Omental fat pad (tissue), 4 donors: ENCODE measurements around a stretch of chr9.

- PRO-cap = no peak
- RAMPAGE, long total RNA, 4 experiments = no peak in any of the 4 experiments
Measured at GRCh38 chr9:110909130-110909523, 129.1 kb downstream of the LPAR1 start.

DNA sequence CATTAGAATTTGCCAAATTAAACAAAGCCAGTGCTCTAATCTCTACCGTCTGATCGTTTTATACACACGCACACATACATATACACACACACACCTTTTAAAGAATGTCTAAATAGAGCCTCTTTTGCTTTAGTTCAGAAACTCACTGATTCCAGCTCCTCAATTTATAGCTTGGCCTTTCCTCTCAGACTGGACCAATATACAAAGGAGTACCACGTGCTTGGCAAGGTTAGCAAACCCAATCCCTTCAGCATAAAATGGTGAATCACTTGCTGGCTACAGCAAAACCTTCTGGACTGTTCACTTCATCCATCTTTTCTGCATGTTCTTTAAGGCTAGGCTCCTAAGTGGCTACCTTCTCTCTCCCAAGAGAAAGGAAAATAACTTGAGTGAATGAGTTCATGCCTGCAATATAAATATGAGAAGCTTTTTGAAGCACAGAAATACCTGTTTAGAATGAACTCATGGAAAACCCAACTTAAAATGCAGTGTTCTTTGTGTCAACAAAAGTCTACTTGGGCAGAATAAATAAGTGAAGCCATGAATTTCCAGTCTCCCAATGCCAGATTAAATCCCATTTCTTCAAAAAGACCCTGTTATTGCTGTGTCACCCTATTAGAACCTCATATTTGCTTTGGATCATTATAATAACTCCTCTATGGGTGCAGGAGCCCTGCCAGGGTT, 109.6 kb downstream of the LPAR1 start:
- PRO-cap = no peak
- RAMPAGE, long total RNA, 4 experiments = no peak in any of the 4 experiments

GRCh38 chr9:111526009-111526224, 938 bp downstream of the ZNF483 start:
- PRO-cap = no peak
- RAMPAGE, long total RNA, 4 experiments = no peak in any of the 4 experiments

DNA sequence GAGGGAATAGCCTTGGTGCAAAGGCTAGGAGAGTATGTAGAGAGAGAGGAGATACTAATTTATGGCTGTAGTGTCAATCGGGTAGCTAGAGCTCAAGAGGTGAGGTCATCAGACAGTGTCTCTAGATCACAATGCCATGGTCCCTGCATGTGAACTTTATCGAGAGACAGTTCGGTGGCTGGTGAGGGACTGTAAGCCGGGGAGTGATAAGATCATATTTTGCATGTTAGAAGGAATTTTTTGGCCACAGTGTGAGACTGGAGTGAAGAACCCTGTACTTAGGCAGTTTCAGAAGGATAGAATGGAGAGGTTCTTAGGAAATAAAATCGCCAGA, 1.2 kb downstream of the ZNF483 start:
- PRO-cap = no peak
- RAMPAGE, long total RNA, 4 experiments = no peak in any of the 4 experiments

GRCh38 chr9:111604742-111605500, 5.5 kb upstream of the PTGR1 start:
- PRO-cap = no peak
- RAMPAGE, long total RNA, 4 experiments = no peak in any of the 4 experiments

DNA sequence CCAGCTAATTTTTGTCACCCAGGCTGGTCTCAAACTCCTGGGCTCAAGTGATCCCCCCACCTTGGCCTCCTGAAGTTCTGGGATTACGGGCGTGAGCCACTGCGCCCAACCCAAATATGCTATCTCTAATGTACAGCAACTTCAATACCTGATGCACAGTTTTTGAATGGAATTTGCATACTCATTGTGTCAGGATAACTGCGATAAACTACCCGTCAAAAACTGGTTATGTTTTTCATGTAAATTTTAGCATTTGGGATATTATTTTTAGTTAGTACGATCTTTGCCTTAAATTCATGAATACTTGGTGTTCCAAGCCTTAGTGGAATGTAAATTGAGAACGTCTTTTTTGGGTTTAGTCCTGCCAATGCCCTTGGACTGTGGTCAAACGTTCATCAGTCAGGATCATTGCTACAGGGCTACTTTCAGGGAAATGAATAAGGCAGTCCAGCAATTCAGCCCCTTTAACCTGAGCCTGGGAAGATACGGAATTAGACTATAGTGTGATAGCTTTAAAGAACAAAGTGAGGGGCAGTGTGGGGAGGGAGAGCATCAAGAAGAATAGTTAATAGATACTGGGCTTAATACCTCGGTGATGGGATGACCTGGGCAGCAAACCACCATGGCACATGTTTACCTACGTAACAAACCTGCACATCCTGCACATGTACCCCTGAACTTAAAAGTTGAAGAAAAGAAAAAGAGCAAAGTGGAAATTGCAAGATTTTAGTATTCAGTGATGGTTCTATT, 4.6 kb downstream of the UGCG start:
- PRO-cap = no peak
- RAMPAGE, long total RNA, 4 experiments = no peak in any of the 4 experiments

DNA sequence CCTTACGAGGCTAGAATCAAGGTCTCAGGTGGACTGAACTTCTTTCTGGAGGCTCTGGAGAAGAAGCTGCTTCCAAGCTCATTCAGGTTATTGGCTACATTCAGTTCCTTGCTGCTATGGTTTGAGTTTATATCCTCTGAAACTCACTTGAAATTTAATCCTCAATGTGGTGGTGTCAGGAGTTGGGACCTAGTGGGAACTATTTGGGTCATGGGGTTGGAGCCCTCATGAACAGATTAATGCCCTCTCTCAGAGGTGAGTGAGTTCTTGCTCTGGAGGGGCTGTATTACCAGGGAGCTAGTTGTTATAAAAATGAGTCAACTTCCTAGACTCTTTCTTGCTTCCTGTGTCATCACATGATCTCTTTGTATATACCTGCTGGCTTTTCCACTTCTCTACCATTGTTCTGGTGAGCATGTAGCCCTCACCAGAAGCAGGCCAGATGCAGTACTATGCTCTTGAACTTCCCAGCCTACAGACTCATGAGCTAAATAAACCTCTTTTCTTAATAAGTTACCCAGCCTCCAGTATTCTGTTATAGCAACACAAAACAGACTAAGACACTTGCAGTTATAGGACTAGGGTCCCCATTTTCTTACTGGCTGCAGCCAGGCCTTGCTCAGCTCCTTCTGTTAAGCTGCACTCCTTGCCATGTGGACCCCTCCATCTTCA, 127.6 kb downstream of the SUSD1 start:
- PRO-cap = no peak
- RAMPAGE, long total RNA, 4 experiments = no peak in any of the 4 experiments

- PRO-cap = no peak
- RAMPAGE, long total RNA, 4 experiments = no peak in any of the 4 experiments
Measured at GRCh38 chr9:112086243-112086687, 88.8 kb downstream of the SUSD1 start.

DNA sequence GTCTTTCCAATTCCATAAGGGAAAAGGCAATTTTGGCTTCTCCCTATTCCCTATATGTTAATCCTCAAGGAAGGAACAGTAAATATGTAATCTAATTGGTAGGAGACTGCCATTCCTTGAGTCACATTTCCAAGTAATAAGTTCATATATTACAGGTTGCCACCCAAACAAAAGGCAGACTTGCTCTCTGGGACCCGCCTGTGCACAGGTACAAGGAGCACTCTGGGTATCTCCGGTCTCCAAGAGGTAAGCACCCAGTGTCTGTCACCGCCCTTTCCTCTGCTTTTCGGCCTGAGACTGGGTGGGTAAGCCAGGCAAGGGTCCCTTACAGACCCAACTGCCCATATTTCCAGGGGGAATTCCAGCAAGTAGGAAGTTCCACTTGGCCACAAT, 82.0 kb downstream of the SUSD1 start:
- PRO-cap = no peak
- RAMPAGE, long total RNA, 4 experiments = no peak in any of the 4 experiments

DNA sequence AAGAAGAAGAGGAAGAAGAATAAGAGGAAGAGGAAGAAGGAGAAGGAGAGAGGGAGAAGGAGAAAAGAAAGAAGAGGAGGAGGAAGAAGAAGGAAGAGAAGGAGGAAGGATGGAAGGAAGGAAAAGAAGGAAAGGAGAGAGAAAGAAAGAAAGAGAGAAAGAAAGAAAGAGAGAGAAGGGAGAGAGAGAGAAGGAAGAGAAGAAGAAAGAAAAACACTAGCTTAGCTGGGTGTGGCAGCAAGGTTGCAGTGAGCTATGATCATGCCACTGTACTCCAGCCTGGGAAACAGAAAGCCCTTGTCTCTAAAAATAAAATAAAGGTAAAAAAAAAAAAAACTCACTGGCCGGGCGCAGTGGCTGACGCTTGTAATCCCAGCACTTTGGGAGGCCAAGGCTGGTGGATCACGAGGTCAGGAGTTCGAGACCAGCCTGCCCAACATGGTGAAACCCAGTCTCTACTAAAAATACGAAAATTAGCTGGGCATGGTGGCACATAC, 19.2 kb downstream of the SUSD1 start:
- PRO-cap = no peak
- RAMPAGE, long total RNA, 4 experiments = no peak in any of the 4 experiments

DNA sequence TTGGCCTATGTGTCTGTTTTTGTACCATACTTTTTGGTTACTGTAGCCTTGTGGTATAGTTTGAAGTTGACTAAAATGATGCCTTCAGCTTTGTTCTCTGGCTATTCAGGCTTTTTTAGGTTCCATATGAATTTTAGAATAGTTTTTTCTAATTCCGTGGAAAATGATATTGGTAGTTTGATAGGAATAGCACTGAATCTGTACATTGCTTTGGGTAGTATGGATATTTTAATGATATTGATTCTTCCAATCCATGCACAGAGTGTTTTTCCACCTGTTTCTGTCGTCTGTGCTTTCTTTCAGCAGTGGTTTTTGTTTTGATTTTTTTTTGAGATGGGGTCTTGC, 29.2 kb upstream of the SUSD1 start:
- PRO-cap = no peak
- RAMPAGE, long total RNA, 4 experiments = no peak in any of the 4 experiments

DNA sequence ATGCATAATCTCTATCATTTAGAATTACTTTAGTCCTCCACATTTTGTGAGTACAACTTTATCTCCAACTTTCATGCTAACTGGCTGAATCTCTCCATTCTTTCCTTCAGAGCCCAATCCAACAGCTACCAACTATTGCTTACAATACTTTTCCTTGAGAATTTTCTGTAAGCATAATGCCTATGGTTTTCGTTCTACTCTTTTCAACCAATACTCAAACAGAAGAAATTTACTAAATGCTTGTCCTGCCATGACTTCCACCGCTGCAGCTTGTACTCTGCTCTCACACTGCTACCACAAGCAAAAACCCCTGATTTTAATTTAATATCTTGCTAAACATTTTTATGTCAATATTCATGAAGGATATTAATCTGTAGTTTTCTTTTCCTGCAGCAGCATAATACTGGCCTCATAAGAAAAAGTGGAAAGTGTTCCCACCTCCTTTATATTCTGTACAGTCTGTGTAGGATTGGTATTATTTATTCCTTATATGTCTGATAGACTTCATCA, 52.2 kb downstream of the PTBP3 start:
- PRO-cap = no peak
- RAMPAGE, long total RNA, 4 experiments = no peak in any of the 4 experiments

GRCh38 chr9:112332372-112332798, 1.0 kb downstream of the PTBP3 start:
- PRO-cap = no peak
- RAMPAGE, long total RNA, 4 experiments = no peak in any of the 4 experiments

- PRO-cap = no peak
- RAMPAGE, long total RNA, 4 experiments = no peak in any of the 4 experiments
Measured at GRCh38 chr9:112379264-112379696, 628 bp upstream of the HSDL2 start.

GRCh38 chr9:112556144-112556424, 69.5 kb downstream of the KIAA1958 start:
- PRO-cap = no peak
- RAMPAGE, long total RNA, 4 experiments = no peak in any of the 4 experiments

DNA sequence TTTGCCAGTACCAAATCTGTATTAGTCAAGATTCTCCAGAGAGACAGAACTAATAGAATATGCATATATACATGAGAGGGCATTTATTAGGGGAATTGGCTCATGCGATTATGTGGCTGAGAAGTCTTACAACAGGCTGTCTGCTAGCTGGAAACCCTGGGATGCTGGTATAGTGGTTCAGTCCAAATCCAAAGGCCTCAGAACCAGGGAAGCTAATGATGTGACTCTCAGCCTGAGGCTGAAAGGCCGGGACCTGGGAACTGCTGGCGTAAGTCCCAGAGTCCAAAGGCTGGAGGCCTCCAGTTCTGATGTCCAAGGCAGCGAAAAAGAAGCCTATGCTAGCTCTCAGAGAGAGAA, 84.0 kb downstream of the KIAA1958 start:
- PRO-cap = no peak
- RAMPAGE, long total RNA, 4 experiments = no peak in any of the 4 experiments

DNA sequence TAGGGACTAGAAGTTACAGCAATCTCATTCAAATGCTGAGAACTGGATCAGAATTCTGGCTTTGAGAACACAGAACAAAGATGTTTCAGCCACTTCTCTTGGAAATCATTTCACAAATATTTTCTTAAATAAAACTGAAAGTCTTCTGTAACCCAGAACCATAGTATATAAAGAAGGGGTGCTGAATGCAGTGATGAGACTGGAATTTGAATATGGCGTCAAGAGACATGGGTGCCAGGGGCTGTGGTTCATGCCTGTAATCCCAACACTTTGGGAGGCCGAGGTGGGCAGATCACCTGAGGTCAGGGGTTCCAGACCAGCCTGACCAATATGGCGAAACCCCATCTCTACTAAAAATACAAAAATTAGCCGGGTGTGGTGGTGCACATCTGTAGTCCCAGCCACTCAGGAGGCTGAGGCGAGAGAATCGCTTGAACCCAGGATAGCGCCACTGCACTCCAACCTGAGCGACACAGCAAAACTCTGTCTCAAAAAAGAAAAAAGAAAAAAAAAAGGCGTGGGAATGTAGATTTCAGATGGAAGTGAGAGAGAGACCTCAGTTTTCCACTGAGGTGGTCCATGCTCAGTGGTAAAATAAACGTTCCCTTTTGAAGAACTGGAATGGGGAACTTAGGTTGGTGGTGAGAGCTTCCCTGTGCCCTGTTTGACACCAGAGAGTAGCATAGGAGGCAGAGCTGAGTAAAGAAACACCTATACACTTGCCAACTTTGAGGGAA, 110.9 kb downstream of the INIP start:
- PRO-cap = no peak
- RAMPAGE, long total RNA, 4 experiments = no peak in any of the 4 experiments

GRCh38 chr9:112873099-112873723, 17.5 kb downstream of the SLC46A2 start:
- PRO-cap = no peak
- RAMPAGE, long total RNA, 4 experiments = no peak in any of the 4 experiments

DNA sequence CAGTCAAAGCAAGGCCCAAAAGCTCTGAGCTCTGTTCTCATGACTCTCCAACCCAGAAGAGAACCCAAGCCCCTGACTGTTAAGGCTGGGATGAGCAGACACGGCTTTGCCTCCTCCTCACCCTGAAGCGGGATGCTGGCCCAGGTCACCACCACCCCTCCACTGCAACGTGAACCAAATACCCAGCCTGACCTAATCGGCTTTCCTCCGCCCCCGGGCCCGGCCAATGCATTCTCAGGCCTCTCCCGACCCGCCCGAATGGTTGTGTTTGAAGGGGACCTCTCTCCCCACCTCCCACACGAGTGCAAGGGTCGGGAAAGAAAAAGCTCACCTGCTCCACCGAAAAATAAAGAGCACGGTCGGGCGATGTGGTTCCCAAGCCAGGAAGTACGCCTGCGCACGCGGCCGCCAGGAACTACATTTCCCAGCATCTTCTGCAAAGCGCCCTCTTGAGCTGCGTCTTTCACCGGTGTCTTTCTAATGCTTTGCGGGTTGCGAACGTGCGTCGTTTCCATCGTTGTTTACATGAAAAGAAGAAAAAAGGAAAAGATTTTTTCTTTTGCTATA, 44.6 kb downstream of the ZFP37 start:
- PRO-cap = no peak
- RAMPAGE, long total RNA, 4 experiments = start-site peak on the minus strand in 2 of 4 experiments, centred at positions 373 to 379 of the sequence, 27 to 39 reads per replicate

- PRO-cap = no peak
- RAMPAGE, long total RNA, 4 experiments = no peak in any of the 4 experiments
Measured at GRCh38 chr9:113131777-113132095, 19.1 kb upstream of the SLC31A2 start.